GM23338 (cell line): ENCODE measurements around the gene C16orf46.

DNA sequence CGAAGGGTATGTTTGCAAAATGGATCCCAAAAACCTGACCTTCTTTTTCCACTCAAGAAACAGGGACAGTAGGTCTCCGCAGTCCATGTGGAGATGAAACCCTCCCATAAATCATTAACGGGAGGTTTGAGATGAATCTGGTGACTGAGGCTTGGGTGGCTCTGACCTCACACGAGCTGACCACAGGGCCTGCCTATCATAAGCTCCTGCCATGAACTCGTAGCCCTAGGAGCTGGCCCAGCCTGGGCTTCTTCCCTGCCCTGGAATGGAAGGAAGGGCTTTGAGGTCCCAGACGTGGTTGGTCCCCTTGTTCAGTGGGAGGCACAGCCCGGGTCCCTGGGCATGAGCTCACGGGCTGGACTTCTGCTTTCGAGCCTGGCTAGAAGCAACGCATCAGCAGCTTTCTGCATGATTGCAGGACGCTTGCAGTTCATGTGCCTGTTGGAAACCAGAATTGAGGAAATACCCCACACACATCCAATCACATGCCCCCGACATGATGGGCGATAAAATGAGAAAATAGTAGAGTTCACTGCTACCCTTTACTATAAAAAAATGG is 293.4 kb downstream of the MAF start:
- PRO-cap: no peak
- RAMPAGE, long total RNA: no peak

DNA sequence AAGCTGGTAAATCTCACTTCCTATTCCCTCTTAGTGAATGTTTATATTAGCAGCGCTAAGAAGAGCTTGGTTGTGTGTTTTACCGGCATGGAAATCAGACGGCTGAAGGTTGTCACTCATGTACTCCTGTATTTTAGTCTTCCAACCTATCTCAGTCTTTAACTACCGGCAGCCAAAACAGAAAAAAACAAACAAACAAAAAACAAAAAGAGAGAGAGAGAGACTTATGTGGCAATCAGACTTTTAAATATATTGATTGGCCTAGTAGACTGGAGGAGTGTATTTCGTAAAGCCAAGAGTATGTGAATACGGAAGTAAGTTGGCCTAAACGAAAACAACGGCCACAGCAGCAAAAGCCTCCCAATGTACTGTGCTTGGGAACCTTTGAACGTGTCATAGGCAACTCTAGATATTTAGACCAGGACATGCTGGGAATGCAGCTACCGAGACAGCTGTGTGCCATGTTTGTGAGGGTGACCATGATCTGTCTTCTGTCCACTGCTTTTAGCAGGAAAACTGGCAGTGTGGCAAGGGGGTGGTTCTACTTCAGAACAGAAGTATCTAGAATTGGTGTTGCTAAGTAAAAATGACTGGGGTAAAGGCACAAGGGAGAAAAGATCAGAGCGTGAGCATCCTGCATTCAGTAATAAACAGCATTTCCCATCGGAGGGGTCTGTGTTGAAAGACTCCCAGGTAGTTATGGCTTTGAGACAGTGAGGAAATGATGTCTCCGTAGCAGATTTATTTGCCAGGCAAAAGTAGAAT is 7.5 kb downstream of the MAF start:
- PRO-cap: no peak
- RAMPAGE, long total RNA: no peak

GRCh38 chr16:79595194-79595633 is 5.3 kb downstream of the MAF start:
- PRO-cap: no peak
- RAMPAGE, long total RNA: no peak

GRCh38 chr16:79850377-79850764 is 249.8 kb upstream of the MAF start:
- PRO-cap: no peak
- RAMPAGE, long total RNA: no peak

DNA sequence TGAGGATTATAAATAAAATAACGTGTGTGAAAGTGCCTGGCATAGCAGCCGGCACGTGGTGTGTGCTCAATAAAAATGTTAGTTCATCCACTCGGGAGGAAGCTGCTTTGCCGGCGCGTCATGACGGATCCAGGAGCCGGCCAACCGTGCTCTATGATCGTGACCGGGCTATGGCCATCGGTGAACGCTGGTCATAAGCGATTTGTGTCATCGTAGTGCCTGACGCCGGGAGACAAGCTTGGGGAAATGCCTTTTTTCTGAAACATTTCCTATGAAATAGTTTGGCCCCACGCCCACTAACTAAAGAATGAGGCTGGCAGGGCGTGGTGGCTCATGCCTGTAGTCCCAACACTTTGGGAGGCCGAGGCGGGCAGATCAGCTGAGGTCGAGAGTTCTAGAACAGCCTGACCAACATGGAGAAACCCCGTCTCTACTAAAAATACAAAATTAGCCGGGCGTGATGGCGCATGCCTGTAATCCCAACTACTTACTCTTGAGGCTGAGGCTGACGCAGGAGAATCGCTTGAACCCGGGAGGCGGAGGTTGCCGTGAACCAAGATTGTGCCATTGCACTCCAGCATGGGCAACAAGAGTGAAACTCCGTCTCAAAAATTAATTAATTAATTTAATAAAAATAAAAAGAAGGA is 73.8 kb downstream of the CMC2 start:
- PRO-cap: no peak
- RAMPAGE, long total RNA: no peak

GRCh38 chr16:81045532-81046167 is 10.0 kb downstream of the ATMIN start:
- PRO-cap: no peak
- RAMPAGE, long total RNA: no peak

DNA sequence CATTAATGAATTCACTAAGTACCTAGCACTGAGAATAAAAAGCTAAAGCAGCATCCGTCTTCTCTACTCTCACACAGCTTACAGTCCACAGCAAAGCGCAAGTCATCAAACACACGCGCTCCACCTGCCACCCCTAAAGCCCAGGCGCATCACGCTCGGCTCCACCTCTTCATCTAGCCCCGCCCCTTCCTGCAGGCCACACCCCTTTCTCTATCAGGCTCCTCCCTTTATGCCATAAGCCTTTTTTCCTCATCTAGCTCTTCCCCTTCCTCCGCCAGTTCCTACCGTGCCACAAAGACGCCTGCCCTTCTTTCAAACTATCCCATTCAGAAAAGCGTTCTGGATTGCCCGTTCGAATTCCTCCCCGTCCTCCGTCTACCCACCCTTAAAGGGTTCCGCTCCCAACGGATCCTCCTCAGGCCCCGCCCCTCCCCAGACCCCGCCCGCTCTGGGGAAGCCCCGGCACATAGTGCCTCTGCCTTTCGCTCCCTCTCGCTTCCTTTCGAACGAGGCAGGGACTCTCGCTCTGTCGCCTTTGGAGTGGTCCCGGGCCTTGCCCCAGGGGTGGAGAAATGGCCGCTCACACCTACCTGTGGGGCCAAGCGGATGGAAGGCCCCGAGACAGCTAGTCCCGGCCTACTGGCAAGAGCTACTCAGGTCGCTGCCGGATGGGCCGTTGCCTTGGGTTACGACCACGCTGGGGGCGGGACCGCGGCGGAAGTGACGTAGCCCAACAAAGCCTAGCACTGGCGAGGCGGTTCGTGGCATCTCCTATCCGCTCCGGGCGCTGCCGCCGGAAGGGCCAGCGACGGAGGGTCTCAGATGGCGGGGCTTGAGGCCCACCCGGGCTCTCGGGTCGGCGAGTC is at the start of gene C16orf46:
TSS of gene C16orf46 (minus strand) at position 693 of the 866 bp plus-strand sequence.
- PRO-cap: bidirectional peak, plus-strand start at position 277 of the sequence, minus-strand start at position 135 of the sequence; bidirectional peak, plus-strand start at position 774 of the sequence, minus-strand start at position 655 of the sequence
- RAMPAGE, long total RNA: no peak

DNA sequence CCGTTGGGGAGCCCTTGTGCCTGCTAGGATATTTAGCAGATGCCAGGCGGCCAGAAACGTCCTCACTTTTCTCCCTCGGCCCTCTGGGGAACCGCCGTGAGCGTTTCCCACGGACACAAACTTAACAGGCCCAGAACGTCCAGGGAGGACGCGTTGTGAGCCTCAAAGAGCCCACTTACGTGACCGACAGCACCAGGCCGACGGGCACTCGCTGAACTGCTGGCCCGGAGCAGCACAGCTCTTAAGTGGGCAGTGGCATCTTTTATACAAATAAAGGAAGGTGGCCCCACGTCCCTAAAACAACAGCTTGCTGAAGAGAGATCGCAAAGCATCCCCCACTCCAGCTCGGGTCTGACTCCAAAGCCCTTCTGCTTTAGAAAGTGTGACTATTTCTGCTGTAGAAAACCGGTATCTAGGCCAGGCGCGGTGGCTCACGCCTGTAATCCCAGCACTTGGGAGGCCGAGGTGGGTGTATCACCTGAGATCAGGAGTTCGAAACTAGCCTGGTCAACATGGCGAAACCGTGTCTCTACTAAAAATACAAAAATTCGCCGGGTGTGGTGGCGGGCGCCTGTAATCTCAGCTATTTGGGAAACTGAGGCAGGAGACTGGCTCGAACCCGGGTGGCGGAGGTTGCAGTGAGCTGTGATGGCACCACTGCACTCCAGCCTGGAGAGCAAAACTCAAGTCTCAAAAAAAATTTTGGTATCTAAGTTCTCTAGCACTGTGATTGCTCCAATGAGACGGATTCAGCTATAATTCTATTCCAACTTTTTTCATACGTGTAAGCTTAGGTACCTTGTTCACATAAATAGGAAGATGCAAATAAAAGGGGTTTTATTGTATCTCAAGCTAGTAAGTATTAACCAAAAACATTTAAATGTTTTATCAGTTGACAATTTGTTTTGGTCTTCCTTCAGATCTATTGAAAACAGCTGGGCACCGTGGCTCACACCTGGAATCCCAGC is 658 bp upstream of the C16orf46 start:
- PRO-cap: bidirectional peak, plus-strand start at position 174 of the sequence, minus-strand start at position 218 of the sequence; bidirectional peak, plus-strand start at position 548 of the sequence, minus-strand start at position 364 of the sequence
- RAMPAGE, long total RNA: no peak

DNA sequence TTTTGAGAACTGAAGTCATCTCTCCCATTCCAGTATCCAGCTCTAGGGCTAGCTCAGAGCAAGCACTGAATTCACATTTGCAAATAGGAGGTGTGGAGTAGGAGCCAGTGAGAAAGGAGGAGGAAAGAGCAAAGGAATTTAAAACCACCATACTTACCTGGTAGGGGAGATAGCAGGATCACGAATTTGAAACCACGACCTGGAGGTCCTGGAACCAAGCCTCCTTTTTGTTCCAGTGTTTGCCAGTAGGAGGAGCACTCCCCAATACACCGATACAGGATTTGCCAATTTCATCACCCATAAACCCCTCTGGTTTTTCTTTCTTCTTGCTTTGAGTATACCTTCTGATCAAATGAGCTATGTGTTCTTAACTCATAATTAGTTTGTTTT is 22.5 kb downstream of the BCO1 start:
- PRO-cap: no peak
- RAMPAGE, long total RNA: no peak

DNA sequence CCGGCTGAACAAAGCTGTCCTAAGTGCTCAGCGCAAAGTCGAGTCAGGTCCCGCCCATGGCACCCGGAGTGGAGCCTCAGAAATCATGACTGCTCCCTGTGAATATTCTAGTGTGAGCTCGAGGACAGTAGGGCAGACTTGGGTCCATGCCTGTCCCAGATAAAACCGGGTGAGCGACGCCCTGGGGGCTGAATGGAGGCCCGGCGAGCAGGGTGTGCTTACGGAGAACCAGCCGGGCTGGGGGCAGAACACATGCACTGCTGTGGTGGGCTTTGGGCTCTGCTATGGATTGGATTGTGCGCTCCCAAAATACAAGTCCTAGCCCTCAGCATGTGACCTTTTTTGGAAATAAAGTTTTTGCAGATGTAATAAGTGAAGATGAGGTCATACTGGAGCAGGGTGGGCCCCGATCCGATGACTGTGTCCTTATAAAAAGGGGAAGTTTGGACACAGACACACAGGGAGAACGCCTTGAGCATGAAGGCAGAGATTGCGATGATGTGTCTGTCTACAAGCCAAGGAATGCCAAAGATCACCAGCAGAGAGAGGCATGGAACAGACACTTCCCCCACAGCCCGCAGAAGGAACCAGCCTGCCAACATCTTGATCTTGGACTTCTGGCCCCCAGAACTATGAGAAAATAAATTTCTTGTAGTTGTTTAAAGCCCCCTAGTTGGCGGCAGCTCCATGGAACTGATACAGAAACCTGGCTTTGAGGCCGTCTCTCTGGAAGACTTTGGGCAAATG is 12.7 kb upstream of the CMIP start:
- PRO-cap: no peak
- RAMPAGE, long total RNA: no peak

DNA sequence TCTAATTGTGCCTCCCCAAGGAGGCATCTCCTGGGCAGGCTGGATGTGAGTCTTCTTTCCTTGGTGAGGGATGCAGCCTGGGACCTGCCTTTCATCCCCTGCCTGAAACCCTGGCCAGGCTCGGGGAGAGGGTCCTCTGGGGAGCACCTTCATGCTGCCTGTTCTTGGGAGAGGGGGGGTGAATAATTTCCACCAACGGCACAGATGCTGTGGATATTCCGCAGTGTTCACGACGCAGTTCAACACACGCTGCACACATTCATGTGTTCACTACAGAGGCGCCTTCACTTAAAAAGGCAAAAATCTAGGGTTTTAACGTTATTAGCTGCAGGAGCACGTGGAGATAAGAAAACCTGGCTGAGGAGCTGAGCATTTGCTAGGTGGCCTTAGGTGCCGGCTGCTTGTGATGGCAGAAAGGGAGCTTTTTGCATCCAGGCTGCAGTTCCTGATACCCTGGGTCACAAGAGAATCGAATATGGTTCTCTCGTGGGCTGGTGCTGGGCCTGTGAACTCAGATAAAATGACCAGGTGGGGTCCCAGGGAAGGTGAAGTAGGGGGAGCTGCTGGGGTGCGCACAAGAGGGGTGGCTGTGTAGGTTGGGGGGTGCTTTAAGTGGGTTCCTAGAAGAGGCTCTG is 1.1 kb upstream of the CMIP start:
- PRO-cap: bidirectional peak, plus-strand start outside the sequence, minus-strand start at position 408 of the sequence
- RAMPAGE, long total RNA: no peak

- PRO-cap: no peak
- RAMPAGE, long total RNA: no peak
Measured at GRCh38 chr16:81499313-81500447, 55.1 kb downstream of the CMIP start.

DNA sequence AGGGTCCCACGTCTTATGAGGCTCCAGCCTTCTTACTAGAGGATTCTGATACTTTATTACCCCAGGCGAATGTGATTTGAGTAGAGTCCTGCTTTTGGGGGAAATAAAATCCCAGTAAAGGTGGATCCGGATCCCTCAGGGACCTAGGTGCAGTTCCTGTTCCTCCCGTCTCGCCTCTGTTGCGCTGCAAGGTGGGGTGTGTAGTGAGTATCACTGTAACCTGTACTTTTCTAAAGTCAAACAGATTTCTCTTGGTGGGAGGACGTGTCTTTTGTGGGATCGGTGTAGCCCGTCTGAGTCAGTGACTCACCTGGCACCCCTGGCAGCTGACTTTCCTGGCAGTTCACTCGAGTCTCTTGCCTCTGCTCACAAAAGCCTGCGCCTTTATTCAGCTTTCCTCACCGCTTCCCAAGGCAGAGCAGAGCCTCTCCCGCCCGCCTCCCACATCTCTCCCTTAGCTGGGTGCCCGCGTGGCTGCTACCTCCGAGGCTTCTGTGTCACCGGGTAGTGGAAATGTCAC is 85.7 kb downstream of the CMIP start:
- PRO-cap: no peak
- RAMPAGE, long total RNA: no peak

DNA sequence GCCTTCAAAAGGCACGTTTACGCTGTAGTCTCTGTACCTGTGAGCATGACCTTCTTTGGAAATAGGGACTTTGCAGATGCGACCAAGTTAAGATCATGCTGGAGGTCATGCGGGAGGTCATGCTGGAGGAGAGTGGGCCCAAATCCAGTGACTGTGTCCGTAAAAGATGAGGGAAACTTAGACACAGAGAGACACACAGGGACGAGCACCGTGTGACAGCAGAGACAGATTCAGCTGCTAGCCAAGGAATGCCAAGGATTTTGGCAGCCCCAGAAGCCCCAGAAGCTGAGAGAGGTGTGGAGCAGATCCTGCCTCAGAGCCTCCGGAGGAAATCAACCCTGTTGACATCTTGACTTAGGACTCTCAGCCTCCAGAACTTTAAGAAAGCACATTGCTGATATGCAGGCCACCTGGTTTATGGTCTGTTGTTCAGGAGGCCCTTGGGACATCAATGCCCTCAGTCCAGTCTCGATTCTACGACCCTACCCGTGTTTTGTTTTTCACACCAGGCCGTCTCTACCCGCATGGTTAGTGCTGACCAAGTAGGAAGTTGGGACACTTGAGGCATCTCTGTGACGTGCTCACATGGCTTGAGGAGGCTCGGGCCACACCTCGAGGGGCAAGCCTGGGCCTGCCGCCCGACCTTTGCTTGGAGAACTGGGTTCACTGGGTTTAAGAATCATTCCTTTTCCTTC is 86.6 kb downstream of the CMIP start:
- PRO-cap: no peak
- RAMPAGE, long total RNA: no peak

- PRO-cap: no peak
- RAMPAGE, long total RNA: no peak
Measured at GRCh38 chr16:81604851-81605537, 160.4 kb downstream of the CMIP start.

GRCh38 chr16:81607134-81608045 is 162.8 kb downstream of the CMIP start:
- PRO-cap: no peak
- RAMPAGE, long total RNA: no peak

- PRO-cap: no peak
- RAMPAGE, long total RNA: no peak
Measured at GRCh38 chr16:81632123-81632580, 146.9 kb upstream of the PLCG2 start.

GRCh38 chr16:81634602-81635181 is 144.4 kb upstream of the PLCG2 start:
- PRO-cap: no peak
- RAMPAGE, long total RNA: no peak

GRCh38 chr16:81657590-81658792 is 121.1 kb upstream of the PLCG2 start:
- PRO-cap: no peak
- RAMPAGE, long total RNA: no peak

GRCh38 chr16:81692935-81694450 is 85.6 kb upstream of the PLCG2 start:
- PRO-cap: no peak
- RAMPAGE, long total RNA: no peak